Tibial nerve (tissue), 3 donors: ENCODE data around the genes NXPE3 and DPPA4.

DNA sequence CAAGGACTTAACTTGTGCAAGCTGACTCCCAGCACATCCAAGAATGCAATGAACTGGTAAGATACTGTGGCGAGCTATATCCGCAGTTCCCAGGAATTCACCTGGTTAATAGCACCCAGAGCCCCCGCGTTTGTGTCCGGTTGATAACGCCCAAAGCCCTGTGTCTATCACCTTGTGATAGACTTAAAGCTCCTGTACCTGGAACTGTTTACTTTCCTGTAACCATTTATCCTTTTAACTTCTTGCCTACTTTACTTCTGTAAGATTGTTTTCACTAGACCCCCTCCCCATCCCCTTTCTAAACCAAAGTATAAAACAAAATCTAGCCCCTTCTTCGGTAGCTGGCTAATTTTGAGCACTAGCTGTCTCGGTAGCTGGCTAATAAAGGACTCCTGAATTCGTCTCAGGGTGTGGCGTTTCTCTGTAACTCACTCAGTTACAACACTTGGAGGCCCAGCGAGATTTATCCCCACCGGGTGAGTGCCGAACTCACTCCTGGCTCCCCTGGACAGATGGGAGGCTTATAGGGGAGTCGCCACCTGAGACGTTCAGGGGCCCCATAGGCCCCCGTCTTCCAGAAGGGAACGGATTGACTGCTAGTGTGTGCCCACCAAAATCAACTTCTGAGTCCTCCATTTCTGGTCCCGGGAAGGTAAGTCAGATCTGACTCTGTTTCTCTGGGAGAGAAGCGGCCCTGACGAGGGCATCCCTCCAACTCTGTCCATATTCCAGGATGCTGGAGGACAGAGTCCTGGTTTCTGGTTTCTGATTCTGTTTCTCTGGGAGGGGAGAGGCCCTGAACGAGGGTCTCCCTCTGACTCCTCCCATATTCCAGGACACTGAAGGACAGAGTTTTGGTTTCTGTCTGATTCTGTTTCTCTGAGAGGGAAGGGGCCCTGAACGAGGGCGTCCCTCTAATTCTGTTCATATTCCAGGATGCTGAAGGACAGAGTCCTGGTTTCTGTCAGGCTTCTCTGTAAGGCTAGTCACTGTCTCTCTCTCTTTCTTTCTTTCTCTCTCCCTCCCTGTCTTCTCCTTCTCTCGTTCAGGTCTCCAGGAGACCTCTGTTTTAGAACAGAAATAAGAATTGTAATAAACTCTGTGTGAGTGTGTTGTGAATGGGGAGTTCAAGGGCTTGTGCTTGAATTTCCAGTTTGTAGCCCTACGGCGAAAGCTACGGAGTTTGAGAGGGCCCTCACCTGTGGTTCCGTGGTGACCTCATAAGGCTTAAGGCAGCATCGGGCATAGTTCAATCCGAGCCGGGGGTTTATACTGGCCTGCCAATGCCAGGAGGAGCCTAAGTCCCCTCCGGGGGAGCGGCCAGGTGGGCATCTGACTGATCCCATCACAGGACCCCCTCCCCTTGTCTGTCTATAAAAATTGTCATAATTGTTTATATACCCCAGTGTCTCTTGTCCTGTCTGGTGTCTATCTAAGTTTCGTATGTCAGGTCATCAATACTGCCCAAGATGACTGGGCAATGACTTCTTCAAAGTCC is 44.2 kb downstream of the ZBTB11 start:
- PRO-cap: no peak
- RAMPAGE, long total RNA, 3 experiments: no peak in any of the 3 experiments

- PRO-cap: bidirectional peak, plus-strand start at chr3:101779205, minus-strand start at chr3:101779078; unidirectional peak, plus-strand start at chr3:101779679
- RAMPAGE, long total RNA, 3 experiments: start-site peak on the plus strand in 2 of 3 experiments, at chr3:101779205-101779237 at its widest, 35 to 53 reads per replicate
These were observed at the start of gene NXPE3 for GRCh38 chr3:101778846-101780000. Gene NXPE3, plus strand, starts transcription at chr3:101779211.

DNA sequence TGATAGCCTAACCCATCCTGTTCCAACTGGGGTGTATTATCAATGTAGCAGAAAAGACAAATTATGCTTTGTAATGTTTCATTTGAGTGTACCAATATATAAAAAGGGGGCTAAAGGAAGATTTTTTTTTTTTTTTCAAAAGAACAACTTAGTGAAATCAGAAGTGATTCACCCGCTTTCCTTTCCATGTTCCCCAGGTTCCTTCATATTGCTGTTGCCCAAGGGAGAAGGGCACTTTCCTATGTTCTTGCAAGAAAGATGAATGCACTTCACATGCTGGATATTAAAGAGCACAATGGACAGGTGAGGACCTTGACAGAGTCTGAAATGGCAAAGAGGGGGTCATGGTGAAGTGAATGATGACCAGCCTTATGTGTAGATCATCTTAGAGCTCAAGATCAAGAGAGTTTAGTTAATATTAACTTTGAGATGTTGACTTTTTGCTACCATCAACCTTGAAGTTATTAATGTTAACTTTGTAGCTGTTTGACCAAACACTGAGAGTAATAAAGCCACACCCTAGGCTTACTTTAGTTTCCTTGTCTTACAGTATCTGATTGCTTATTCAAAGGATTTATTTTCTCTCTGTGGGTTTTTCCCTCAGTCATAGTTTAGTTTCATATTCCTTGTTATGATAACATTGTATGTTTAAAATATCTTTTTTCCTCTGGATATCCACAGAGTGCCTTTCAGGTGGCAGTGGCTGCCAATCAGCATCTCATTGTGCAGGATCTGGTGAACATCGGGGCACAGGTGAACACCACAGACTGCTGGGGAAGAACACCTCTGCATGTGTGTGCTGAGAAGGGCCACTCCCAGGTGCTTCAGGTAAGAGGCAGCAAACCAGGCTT is 5.3 kb downstream of the NFKBIZ start:
- PRO-cap: no peak
- RAMPAGE, long total RNA, 3 experiments: start-site peak on the plus strand in 1 of 3 experiments, centred at position 248 of the sequence, 16 reads per replicate

GRCh38 chr3:101859343-101860218 is 10.3 kb downstream of the NFKBIZ start:
- PRO-cap: no peak
- RAMPAGE, long total RNA, 3 experiments: no peak in any of the 3 experiments

GRCh38 chr3:101865956-101866471 is 16.7 kb downstream of the NFKBIZ start:
- PRO-cap: no peak
- RAMPAGE, long total RNA, 3 experiments: no peak in any of the 3 experiments

- PRO-cap: no peak
- RAMPAGE, long total RNA, 3 experiments: no peak in any of the 3 experiments
These were observed 115.4 kb downstream of the NFKBIZ start for GRCh38 chr3:101964708-101965179.

DNA sequence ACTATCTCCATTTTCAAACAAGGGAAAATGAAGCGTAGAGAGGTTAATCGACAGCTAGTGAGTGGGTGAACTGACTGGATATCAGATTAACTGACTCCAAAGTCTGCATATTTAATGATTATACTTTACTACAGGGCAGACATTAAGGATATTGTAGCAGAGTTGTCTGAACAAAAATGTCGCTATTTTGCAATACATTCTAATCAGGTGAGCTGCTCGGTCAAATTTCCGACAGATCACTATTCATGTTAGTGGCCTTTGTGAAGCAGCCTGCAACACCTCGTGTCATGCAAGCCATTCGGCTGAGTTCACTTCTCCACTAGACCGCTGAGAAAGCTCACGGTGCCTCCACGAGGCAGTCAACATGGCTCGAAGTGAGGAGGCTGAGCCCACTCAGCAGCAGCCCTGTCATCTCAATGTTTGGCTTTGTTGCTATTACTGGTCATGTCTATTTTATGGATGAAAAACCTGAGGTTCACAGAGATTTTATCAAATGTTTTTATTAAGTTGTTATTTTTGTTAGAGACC is 264.3 kb downstream of the NFKBIZ start:
- PRO-cap: no peak
- RAMPAGE, long total RNA, 3 experiments: no peak in any of the 3 experiments

GRCh38 chr3:105504269-105504879 is 137.7 kb downstream of the ALCAM start:
- PRO-cap: no peak
- RAMPAGE, long total RNA, 3 experiments: no peak in any of the 3 experiments

GRCh38 chr3:107430661-107431747 is 53.8 kb downstream of the CCDC54 start:
- PRO-cap: bidirectional peak, plus-strand start at chr3:107431115, minus-strand start at chr3:107431025; bidirectional peak, plus-strand start at chr3:107431416, minus-strand start at chr3:107431426
- RAMPAGE, long total RNA, 3 experiments: no peak in any of the 3 experiments

DNA sequence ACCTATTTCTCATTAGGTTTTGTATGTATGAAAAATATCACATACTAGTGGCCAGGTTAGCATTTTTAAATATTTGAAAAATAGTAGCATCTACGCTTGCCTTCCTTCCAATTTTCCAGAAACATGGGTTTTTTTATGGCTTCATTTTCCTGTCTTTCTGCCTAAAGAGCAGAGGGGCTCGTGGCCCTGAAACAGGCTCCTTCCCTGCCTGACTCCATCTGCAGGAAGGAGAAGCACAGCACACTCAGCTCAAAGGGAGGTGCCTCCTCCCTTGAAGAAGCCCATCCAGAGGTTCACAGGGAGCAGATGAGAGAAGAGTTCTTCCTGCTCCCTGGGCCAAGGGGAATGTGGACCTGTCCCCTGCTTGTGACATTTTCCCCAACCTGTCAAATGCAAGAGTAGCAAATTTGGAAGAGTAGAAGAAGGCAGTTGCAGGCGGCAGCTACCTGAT is 55.7 kb downstream of the BBX start:
- PRO-cap: no peak
- RAMPAGE, long total RNA, 3 experiments: no peak in any of the 3 experiments

- PRO-cap: no peak
- RAMPAGE, long total RNA, 3 experiments: no peak in any of the 3 experiments
These were observed 162.7 kb downstream of the CD47 start for GRCh38 chr3:107928185-107928577.

DNA sequence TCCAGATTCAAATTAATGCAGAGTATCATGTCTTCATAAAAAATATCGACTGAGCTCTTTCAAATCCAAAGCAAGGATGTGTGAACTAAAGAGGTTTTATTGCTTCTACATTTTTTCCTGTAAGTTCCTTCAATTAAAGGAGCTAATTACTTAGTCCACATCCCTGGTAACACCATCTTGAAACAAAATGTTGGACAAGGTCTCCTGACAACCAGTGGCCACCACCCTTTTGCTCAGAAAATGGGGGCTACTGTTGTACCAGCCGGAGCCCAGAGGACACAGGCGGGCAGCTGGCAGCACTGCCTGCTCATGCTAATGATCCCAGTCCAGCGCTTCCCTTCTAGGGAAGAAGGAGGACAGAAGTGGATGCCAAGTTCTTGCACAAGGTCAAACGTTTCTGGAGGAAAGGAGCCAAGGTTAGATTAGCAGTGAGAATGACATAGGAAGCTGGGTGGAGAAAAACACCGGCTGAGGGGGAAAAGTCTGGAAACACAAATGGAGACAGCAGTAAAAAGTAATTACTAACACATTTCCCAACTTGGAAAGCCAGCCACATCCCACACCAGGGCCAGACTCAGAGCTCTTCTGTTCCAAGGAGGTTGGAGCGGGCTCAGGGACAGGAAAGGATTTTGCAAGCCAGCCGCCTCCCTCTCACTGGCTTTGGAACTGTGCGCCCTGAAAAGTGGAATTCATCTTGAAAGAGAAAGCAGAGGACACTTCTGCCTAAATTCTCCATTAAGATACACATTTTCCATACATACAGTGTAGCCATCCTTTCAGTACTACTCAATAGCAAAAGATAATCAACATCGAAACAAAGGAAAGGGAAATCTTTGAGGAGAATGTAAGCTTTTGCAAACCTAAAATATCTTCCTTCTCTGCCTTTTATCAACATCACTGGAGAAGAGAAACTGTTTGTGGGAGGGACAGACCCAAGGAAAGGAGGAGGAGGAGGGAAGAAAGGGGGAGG is 133.8 kb downstream of the CD47 start:
- PRO-cap: no peak
- RAMPAGE, long total RNA, 3 experiments: no peak in any of the 3 experiments

GRCh38 chr3:108055779-108056433 is 34.9 kb downstream of the CD47 start:
- PRO-cap: no peak
- RAMPAGE, long total RNA, 3 experiments: no peak in any of the 3 experiments

- PRO-cap: no peak
- RAMPAGE, long total RNA, 3 experiments: no peak in any of the 3 experiments
These were observed 40.8 kb upstream of the CD47 start for GRCh38 chr3:108131648-108131986.

DNA sequence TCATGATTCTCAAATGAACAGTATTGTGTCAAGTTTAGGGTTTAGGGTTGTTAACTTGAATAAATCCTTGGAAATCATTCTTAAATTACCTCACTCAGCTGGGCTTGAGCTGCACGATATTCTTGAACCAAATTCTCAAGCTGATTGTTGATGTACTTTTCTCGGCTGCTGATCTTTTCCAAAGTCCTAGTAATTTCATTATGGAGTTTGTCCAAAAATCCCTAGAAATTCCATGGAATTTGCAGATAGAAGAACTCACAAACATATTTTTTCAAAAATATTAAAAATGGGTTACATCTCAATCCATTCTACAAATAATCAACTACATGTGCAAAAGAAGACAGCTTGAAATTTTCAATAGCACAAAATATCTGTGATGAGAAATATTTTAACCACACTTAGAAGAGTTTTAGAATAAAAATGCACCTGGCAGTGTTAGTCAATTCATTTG is 55.4 kb downstream of the IFT57 start:
- PRO-cap: no peak
- RAMPAGE, long total RNA, 3 experiments: no peak in any of the 3 experiments

DNA sequence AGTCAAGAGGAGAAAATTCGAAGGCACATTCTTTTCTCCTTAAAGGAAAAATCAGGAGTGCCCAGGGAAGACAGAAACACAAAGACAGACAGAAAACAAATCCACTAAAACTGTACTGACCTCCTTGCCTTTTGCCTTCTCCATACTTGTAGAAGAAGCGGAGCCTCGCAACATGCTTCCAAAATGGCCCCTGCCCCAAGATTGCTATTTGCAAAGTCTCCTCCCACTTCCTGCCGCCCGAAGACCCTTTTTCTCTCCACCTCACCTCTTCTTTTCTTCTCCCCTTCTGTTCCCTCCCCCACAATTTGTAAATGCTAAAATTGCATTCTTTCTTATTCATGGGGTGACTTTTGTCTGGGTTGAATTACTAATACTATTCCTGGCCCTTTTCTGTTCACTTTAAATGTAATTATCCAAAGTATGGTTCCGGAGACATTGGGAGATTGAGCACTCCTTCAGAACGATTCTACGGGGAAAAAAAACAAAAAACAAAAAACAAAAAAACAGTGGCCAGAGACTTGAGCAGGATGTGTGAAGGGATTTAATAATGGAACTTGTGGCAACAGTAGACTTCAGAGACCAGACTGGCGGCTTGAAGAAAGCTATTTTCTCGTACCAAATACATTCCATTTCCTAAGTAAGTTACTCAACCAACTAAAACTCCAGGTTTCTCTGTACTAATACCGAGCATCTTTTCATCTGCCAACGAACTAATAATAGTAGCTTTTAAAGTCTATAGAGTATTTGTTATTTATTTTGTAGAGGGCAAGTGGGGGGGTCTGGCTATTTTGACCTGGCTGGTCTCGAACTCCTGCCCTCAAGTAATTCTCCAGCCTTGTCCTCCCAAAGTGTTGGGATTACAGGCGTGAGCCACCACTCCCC is at the start of gene DPPA4:
TSS of gene DPPA4 (minus strand) at position 203 of the 882 bp plus-strand sequence.
- PRO-cap: no peak
- RAMPAGE, long total RNA, 3 experiments: no peak in any of the 3 experiments

DNA sequence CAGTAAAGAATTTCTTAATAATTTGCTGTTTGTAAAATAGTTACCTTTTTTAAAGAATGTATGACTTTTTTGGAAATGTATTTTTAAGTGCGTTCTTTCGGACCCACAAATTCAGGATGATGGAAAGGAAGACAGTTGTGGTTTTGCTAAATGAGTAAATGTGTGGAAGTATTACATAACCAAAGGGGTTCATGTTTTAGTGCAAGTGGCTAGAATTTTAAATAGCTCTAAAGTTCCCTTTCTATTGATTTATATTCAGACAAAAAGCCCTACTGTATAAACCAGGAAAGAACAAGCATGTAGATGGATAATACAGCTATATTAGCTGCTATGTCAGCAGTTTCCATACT is 760.2 kb upstream of the NECTIN3 start:
- PRO-cap: no peak
- RAMPAGE, long total RNA, 3 experiments: no peak in any of the 3 experiments

- PRO-cap: no peak
- RAMPAGE, long total RNA, 3 experiments: no peak in any of the 3 experiments
These were observed 444.7 kb upstream of the NECTIN3 start for GRCh38 chr3:110626907-110627312.

DNA sequence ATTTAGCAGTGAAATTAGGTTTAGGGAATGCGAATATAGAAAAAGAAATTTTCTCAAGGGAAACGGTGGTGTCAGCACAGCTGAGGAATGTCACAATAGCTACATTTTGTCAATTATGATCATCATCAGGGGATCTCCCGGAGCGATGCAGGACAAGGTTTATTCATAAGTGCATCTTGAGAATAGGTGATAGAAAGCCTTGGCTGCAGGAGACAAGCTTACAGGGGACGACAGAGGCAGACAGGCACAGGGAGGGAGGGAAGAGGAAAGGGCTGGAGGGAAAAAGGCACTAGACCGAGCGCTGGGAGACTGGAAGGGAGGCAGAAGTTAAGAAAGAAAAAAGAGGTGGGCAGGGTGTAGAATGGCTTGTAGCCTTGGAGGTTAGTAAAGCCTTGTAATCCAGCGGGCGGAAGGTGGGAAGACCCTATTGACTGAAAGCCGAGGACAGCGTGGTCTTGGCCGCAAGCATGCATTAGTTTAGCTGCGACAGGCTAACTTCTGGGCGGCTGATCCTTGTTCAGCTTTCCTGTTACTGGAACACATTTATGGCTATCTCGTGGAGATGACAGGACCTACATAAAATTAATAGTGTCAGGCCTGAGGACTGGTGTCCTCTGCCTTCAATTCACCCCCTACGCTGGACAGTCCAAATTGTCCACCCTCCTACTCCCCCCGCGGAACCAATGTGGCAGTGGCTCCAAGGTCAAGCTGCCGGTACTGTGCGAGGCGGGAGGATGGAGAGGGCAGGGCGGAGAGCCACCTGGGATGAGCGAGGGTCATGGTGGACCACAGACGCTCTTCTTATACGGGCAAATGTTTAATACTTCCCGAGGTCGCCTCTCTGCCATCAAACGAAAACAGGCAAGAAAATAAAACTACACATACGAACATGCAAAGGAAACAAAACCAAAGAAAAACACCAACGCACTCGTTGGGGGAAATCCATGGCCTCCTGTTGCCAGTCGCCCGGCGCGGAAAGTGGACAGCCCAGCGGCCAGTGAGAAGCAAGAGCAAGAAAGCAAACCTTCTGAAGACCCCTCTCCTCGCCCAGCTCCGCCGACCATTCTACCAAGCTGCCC is 1.3 kb upstream of the NECTIN3 start:
- PRO-cap: unidirectional peak, plus-strand start at position 717 of the sequence
- RAMPAGE, long total RNA, 3 experiments: no peak in any of the 3 experiments

DNA sequence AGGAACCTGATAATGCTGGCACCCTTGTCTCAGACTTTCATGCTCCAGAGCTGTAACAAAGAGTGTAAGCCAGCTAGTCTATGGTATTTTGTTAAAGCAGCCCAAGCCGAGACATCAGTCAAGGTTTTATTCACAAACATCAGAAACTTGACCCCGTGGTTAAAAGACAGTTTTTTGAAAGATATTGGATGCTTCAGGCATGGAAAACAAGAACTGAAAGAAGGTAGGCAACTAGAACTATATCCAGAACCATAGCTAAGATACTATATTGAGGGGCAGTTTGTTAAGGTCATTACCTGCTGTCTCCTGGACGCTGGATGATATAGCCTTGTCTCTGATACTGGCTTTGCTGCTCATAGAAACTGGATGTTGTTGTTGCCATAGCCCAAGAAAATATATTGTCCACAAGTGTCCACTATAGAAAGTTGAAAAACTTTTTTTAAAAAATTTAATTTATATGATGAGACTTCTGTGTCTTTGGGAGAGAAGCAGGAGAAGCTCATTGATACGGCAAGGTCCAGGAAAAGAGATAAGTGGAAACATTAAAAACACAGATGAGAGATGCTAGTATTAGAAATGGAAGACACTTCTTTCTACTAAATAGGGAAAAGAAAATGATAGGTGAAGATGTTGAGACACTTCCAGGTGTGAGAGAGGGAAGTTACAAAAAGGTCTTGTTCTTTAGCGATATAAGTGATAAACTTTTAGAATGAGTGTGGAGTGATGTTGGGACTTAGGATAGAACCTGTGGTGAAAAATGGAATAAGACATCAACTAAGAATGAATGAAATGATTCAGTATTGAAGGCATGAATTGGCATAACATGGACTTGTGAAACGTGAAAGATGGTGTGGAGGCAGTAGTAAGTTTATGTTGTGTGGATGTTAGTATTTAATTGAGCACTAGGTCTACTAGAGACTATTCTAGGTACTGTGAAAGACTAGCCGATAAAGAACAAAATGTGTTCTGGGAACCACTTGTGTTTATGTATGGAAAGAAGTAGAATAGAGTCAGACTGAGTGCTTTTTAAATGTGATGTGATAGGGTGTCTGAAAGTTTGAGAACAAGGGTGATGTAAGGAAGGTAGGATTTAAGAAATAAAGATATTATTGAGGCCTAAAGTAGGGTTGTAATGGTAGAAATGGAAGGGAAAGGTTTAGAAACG is 12.3 kb downstream of the NECTIN3 start:
- PRO-cap: no peak
- RAMPAGE, long total RNA, 3 experiments: no peak in any of the 3 experiments